Sciatic nerve (tissue), 1 donor: Measurements from ENCODE around the genes CYSTM1, APBB3, CD14, TMCO6, PCDHA13, PCDHB1, PCDHGA3 and PCDHGA10.

- PRO-cap, result no peak
Measured at GRCh38 chr5:139880650-139881413, 85.2 kb downstream of the PSD2 start.

GRCh38 chr5:140013966-140014540 is 29.0 kb downstream of the NRG2 start:
- PRO-cap, result no peak

- PRO-cap, result bidirectional peak, plus-strand start at chr5:140175139, minus-strand start at chr5:140175017
Measured at GRCh38 chr5:140174846-140175366, at the start of gene CYSTM1. CYSTM1 (plus strand) TSS chr5:140175188.

DNA sequence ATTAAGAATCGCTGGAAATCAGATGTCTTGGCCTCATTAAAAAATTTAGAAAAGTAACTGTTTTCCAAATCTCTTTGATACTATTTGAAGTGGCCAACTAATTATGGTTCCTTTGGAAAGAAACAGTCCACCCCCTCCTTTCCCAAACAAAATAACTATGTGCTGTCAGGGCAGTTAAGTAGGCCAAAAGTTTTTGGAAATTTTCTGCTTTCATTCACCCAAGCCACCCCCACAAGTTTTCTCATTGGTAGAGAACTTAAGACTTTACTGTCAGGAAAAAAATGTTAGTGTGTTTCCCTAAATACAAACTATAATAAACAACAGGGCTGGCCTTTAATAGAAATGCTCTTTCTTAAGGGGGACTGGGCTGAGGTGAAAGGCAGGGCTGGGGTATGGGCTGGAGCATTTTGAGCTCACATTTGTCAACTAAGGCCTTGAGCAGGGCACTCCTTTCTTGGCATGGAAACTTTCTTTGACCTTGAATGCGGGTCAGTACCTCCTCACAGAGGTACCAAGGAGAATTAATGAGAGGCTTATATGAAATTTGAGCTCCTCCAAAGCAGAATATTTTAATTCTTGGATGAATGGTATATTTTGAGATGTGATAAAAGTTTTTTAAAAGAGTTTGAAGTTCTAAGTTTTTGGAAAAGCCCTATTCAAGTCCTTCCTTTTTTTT is 2.9 kb downstream of the CYSTM1 start:
- PRO-cap, result unidirectional peak, minus-strand start at position 148 of the sequence

DNA sequence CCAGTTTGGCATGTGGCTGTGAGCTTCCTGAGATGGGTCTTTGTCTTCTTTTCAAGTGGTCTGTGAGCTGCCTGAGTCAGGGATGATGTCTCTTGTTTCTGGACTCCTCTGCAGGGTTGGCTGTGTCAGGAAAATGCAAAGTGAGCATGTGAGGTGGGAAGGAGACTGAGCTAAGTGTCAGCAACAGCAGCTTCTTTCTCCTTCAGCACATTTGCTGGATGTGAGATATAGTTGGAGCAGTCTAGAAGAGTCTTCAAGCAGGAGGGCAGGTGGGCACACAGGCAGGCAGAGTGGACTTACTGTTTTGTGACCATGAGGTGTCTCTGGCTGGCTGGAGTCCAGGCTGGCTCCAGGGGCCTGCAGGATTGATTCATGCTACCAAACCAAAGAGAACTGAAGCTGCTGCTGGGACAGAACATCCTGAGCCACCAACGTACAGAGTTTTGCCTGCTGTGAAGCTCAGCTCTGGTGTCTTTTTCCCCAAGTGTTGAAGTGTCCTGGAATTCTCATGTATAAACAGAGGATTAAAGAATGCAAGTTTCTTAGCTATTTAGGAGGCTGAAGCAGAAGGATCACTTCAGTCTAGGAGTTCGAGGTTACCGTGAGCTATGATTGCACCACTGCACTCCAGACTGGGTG is 45.6 kb downstream of the CYSTM1 start:
- PRO-cap, result no peak

DNA sequence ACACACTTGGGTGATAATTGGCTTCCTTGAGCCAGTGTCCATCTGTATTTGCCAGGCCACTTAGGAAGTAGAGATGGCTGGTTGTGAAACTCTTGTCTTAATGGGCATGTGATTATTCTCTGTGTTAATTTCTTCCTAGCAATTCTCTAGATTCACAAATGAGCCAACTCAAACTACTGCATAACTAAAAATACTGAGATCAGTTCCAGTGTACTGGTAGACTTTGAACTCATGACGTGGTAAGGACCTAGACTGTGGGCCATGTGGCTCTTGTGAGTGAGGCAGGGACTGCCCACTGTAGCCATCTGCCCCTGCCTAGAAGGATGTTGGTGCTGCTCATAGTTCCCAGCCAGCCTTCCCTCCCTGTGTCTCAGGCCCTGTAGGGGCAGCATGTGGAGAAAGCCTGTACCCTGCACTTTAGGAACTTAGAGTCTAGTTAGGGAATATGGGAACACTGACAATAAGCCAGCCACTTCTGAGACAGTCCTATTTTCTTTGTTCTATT is 47.4 kb downstream of the CYSTM1 start:
- PRO-cap, result no peak

- PRO-cap, result no peak
Measured at GRCh38 chr5:140243092-140244114, 59.5 kb downstream of the PFDN1 start.

DNA sequence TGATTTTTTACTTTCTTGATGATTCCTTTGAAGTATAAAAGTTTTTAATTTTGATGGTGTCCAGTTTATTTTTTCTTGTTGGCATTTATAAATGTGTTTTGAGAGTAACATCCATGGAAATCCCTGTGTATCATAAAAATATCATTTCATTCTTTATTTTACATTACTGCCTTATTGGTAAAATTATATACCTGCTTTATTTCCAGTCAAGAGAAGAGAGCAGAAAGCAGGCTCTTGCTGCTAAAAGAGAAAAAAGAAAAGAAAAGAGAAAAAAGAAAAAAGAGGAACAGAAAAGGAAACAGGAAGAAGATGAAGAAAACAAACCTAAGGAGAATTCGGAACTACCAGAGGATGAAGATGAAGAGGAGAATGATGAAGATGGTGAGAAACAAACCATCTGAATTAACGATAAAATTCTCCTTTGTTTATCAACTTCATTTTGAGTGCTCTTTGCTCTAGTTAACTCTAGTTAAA is 23.6 kb upstream of the EIF4EBP3 start:
- PRO-cap, result no peak

DNA sequence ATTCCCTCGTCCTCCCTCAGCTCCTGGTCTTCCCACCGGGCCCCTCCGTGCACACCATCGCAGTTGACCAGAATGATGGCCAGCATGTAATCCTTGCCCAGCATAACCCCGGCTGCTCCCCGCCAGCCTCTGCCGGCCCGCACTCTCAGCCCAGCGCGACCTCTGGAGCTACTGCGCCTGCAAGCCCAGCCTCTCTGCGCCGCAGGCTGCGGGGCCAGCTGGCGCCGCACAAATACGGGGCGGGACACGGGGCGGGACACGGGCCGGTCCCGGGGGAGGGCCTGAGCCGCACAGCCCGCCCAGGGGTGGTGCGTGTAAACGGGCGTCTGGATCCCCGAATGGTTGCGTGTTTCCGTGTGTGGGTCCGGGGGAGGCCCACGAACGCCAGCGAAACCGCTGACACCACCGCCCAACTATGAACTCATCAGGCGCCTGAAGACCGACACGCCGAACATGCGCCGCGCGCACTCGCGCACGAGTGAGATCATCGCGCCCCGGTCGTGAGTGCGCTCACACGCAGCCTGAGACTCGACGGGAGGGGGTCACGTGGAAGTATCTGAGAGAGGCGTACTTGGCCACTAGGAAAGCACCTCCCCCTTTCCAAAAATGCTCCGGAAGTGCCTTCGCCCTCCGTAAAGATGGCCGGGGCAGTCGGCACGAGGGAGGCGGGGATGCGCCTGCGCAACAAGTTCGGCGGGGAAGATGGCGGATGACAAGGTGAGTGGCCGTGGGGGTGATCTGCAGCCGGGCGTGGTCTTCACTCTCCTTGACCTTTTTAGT is at the start of gene APBB3:
Gene APBB3 (minus strand): TSS at position 457 of the 780 bp plus-strand sequence.
- PRO-cap, result bidirectional peak, plus-strand start at position 317 of the sequence, minus-strand start at position 208 of the sequence; bidirectional peak, plus-strand start at position 687 of the sequence, minus-strand start at position 607 of the sequence

DNA sequence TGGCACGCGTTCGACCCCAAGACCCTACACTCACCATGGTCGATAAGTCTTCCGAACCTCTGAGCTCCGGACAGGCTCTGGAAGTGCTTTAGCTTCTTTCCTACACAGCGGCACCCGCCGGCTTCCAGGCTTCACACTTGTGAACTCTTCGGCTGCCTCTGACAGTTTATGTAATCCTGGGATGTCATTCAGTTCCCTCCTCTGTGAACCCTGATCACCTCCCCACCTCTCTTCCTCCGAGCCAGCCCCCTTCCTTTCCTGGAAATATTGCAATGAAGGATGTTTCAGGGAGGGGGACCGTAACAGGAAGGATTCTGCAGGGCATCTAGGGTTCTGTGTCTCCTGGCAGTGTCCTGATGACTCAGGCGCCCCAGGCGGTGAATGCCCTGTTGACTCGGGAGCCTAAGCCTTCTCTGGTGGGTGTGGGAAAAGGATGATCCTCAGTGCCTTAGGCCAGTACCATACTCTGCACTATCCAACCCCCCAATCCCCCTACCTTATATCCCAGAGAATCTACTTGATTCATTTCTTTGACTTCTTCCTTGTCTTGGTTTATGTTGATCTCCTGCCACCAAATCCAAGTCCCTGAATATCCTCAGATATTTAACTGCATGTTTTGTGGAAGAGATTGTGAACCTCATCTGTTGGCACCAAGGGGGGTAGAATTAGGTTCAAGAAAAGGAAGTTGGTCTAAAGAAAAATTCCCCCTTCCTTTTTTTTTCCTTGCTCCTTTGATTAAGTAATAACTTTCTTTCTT is at the start of gene CD14:
Gene CD14 (minus strand): TSS at position 141 of the 757 bp plus-strand sequence.
- PRO-cap, result bidirectional peak, plus-strand start at position 406 of the sequence, minus-strand start at position 141 of the sequence

DNA sequence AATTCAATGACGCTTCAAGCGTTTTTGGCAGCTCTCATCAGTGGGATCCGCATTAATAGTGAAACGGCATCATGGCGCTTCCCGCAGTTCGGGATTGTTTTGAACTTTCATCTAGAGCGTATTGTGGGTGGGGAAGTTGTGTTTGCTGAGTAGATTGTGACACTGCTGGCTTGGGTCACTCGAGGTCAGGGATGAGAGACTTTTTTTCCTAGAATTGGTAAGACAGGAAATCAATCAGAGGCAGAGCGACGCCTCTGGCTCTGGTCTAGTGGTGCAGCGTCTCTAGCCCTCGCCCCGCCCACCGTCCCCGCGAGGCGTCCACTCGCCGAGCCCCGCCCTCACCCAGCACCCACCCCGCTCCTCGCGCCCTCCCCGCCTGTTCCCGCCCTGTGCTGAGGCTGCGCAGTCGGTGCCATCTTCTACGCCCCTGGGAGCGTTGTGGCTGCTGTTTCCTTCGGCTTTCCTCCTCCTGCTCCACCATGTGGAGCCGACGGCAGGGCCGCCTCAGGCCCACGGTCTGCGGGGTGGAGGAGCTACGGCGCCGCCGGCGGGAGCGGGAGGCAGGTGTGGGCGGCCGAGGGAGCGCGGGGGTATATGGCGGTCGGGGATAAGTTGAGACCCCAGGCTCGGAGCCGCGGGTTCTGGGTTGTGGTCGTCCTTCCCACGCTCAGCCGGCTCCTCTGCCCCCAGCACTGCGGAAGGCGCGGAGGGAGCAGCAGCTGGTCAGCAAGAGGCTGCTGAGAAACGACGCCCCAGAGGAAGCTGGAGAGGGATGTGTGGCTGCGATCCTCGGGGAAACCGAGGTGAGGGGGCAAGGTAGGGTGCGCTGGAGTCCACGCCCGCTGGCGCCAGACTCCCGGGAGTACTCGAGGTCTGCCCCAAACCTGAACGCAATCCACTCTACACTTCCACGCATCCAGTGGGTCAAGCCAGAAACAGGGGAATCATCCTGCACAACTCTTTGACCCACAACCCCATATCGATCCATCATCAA is at the start of gene TMCO6:
Gene TMCO6 (plus strand): TSS at position 403 of the 994 bp plus-strand sequence.
- PRO-cap, result bidirectional peak, plus-strand start at position 421 of the sequence, minus-strand start at position 96 of the sequence; bidirectional peak, plus-strand start at position 695 of the sequence, minus-strand start at position 682 of the sequence; unidirectional peak, minus-strand start at position 805 of the sequence

DNA sequence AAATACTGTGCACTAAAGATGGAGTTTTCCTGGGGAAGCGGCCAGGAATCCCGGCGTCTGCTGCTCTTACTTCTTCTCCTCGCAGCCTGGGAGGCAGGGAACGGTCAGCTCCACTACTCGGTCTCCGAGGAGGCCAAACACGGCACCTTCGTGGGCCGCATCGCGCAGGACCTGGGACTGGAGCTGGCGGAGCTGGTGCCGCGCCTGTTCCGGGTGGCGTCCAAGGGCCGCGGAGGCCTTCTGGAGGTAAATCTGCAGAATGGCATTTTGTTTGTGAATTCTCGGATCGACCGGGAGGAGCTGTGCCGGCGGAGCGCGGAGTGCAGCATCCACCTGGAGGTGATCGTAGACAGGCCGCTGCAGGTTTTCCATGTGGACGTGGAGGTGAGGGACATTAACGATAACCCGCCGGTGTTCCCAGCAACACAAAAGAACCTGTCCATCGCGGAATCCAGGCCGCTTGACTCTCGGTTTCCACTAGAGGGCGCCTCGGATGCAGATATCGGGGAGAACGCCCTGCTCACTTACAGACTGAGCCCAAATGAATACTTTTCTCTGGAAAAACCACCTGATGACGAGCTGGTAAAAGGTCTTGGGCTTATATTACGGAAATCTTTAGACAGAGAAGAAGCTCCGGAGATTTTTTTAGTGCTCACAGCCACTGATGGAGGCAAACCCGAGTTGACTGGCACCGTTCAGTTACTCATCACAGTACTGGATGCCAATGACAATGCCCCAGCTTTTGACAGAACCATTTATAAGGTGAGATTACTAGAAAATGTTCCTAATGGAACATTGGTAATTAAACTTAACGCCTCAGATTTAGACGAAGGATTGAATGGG is 523 bp downstream of the PCDHA4 start:
- PRO-cap, result no peak

DNA sequence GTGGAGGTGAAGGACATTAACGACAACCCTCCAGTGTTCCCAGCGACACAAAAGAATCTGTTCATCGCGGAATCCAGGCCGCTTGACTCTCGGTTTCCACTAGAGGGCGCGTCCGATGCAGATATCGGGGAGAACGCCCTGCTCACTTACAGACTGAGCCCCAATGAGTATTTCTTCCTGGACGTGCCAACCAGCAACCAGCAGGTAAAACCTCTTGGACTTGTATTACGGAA is 590 bp downstream of the PCDHA9 start:
- PRO-cap, result no peak

DNA sequence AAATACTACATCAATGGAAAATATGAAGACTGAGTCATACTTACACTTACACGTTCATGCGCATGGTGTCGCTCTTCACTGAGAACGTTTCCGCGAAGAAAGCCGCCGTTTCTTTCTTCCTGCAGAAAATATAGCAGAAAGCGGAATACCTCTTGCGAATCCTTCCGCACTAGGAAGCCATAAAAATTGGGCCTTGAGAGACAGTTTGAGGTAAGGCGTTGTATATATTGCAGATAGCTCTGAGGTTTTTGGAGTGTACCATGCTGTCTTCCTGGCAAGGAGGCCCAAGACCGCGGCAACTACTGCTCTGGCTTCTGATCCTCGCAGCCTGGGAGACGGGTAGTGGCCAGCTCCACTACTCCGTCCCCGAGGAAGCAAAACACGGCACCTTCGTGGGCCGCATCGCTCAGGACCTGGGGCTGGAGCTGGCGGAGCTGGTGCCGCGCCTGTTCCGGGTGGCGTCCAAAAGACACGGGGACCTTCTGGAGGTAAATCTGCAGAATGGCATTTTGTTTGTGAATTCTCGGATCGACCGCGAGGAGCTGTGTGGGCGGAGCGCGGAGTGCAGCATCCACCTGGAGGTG is at the start of gene PCDHA13:
Gene PCDHA13 (plus strand): TSS at position 116 of the 584 bp plus-strand sequence.
- PRO-cap, result no peak

DNA sequence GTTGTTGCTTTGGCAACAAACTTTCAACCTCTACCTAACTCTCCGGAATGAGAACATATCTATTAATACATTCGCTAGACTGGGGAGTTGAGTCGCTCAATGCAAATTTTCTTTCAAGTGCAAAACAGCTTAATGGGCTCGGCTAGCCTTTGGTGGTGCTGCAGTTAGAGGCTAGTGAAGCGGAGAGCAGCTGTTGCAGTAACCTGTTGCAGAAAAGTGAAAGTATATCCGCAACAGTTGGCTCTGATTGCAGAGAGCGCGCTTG is at the start of gene PCDHB1:
Gene PCDHB1 (plus strand): TSS at position 178 of the 265 bp plus-strand sequence.
- PRO-cap, result no peak

DNA sequence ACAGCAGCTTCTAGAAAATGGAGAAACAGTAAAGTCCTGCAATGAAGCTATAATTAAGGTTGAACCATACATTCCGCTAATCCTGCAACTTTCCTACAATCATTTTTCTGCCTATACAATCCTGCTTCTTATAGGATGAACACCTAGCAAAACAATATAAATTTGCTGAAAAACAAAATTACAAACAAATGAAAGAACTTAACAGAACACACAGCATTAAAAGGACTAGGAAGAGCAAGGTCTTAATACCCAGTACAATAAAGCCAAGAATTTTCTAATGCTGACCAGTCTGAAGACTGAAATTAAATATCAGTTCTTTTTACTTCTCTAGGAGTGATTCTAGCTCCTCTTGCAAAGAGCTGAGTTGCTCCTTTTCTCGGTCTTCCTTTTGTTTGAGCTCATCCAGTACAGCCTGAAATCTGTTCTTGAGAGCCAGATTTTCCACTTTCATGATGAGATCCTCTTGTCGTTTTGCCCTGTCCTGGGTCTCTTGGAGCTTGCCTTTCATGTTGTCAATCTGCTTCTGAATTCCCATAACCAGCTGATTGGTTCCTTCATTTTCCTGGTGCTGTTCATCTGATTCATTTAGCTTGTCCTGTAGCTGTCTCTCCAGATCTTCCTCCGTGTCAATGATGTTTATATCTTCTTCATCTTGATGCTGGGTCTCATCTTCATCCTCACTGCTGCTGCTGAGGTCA is 1.8 kb downstream of the TAF7 start:
- PRO-cap, result no peak

GRCh38 chr5:141343628-141344584 is at the start of gene PCDHGA3:
PCDHGA3 (plus strand) TSS chr5:141343829.
- PRO-cap, result unidirectional peak, plus-strand start at chr5:141343875

DNA sequence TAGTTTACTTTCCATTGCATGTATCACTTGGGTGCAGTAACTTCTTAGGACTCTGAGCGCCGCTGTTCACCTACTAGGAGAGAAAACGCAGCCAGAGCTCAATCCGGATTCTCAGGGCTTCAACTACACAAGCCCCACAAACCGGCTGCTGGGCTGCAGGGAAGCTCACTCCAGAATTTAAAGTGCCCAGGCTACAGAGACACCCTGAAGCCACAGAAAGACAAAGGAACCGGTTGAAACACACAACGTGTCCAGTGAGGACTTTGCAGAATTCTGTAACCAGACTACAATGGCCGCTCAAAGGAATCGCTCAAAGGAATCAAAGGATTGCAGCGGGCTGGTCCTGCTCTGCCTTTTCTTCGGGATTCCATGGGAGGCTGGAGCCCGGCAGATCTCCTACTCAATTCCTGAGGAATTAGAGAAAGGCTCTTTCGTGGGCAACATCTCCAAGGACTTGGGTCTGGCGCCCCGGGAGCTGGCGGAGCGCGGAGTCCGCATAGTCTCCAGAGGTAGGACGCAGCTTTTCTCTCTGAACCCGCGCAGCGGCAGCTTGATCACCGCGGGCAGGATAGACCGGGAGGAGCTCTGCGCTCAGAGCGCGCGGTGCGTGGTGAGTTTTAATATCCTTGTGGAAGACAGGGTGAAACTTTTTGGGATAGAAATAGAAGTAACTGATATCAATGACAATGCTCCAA is at the start of gene PCDHGA10:
Gene PCDHGA10 (plus strand): TSS at position 101 of the 695 bp plus-strand sequence.
- PRO-cap, result unidirectional peak, plus-strand start at position 101 of the sequence; unidirectional peak, plus-strand start at position 139 of the sequence

DNA sequence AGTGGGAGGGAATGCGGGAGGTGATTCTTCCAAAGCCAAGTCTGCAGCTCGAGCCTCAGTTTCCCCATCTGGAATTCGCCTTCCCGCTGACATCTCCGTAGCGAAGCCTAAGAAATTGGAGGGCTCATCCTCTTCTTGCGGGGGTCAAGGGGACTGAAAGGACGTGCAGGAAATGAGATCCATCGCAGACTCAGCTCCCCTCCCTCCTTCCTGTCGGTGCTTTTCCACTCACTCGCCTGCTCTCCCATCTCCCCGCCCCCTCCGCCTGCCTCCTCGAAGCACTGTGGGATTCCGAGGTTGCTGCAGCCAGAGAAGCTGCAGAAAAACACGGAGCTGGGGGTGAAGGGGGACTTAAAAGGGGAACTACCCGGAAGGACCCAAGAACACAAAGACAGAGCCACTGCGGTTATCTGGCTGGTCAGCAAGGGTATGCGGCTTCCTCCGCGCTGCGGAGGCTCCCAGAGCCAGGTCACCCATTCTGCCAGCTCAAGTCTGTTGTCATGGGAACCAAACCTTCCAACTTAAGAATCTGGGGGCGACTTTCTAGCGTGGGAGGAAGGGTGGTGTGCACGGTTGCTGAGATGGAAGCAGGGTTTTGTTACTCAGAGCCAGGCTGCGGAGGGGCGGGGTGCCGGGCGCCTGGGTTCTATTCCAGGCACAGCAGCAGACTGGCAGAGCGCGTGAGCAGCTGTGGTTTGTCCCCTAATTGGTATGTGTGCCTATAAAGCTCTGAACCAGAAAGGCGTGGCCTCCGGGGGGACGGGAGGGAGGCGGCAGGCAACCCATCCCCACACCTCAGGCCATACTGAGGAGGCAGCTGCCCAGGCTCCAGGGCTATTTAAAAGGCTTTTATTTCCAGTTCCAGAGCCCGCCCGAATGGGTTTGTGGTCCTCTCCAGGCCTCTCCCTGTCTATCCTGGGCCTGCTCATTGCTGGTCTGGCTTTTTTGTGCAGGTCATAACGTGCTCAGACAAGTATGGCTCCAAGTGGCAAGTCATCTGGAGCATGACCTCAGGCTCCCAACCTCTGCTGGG is 25.0 kb downstream of the PCDHGC5 start:
- PRO-cap, result bidirectional peak, plus-strand start at position 286 of the sequence, minus-strand start at position 209 of the sequence; bidirectional peak, plus-strand start at position 611 of the sequence, minus-strand start at position 480 of the sequence

- PRO-cap, result no peak
Measured at GRCh38 chr5:141589982-141590522, 28.7 kb downstream of the DIAPH1 start.